Left colon (tissue), 1 donor: ENCODE measurements around the gene CCL17.

DNA sequence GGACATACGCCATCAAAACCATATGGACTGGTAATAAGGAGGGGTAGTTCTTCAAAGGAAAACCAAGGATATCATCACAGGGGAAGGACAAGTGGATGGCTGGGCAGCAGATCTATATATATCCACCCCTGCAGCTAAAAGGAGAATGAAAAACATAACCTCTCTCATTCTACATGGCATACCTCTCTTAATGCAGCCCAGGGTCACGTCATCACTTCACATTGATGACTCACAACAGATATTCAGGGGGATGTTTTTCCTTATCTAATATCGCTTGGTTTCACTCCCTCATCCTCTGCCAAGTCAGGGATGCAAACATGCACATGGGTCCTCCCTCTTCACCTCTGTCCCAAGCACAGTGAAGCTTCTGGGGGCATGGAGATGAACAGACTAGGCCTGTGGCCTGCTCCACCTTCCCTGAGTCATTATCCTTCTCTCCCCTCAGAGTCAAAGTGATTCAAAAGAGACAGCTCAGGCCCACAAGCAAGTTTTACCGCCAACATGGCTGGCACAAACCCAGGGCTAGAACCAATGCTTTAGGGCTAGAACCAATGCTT, 2.4 kb upstream of the MT2A start:
- PRO-cap, result no peak

GRCh38 chr16:56684197-56684930, 2.1 kb downstream of the MT1X start:
- PRO-cap, result no peak

DNA sequence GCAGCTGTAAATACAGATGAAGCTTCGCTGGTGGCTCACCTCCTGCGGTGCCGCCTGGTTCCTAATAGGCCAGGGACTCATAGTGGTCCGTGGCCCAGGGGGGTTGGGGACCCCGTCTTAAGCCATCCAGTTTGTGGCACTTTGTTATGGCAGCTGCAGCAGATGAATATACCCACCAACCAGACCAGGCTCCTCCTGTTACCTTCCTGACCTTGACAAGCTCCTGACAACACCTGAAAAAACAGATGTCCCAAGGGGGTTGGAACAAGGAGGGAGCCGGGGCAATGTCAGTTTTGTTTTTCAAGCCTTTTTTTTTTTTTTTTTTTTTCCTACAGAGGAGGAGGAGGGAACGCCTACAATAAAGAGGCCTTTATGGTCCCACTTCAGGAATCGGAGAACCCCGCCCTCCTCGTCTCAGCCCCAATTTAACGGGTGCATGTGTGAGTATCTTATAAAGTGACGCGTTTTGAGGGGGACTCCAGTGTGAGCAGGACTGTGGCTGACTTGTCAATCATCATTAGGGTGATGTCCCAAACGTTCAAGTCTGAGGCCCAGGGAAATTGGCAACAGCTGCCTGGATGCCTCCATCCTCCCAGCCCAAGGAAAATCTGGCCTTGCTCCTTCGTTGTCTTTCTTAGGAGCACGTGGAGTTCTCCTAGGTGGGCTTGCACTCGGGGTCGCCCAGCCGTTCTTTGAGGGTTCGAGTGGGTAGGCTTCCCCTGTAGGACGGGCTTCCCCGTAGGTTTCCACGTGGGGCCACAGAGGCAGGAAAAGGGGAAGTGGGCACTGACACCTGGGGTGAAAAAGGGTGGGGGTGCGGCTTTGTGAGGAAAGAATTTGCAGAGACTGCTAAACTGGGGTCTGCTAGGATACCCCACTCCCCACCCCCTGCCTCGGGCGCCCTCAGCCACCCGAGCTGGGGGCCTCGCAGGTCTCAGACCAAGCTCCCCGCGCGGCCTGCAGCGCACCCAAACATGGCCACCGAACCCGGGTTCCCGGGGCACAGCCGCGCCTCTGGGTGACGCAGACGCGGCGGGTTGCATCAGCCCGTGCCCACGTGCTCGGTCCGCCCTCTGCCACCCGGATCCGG, 668 bp upstream of the HERPUD1 start:
- PRO-cap, result bidirectional peak, plus-strand start at position 454 of the sequence, minus-strand start at position 208 of the sequence; bidirectional peak, plus-strand start at position 799 of the sequence, minus-strand start at position 694 of the sequence; bidirectional peak, plus-strand start outside the sequence, minus-strand start at position 1,016 of the sequence

DNA sequence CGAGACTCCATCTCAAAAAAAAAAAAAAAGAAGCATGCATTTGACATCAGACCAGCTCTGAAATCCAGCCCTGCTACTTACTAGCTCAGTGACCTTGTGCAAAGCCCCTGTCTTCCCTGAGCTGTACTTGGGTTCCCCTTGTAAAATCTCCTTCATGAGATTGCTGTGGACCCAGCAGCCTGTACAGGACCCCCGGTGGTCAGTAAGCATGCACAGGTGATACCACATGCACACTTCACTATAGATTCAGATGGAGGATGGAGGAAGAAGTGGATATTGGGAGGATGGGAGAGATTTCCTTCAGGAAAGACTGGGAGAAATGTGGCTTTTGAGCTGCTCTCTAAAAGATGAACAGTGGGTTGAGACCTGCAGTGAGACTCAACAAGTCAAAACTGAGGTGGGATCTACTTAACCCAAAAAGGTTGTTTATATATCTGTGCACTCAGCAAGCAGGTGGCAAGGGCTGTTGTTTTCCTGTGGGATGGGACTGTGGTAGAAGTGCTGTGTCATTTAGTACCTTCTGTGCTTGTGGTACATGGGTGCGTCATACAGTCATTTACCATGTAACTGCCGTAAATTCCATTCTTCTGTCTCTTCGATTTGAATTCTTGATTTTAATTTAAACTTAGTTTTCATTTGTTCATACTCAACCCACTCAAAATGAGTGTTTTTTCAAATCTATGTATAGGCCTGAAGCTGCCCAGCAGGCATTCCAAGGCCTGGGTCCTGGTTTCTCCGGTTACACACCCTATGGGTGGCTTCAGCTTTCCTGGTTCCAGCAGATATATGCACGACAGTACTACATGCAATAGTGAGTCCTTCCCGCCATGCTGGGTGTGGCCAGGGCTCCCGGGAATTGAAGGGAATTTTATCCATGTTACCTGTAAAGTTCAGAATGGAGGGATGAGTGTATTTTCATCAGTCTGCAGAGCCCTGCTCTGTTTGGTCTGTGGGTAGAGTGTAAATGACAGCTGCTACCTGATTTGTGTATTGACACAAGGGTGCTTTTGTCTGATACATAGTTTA, 6.9 kb downstream of the HERPUD1 start:
- PRO-cap, result unidirectional peak, plus-strand start at position 347 of the sequence

DNA sequence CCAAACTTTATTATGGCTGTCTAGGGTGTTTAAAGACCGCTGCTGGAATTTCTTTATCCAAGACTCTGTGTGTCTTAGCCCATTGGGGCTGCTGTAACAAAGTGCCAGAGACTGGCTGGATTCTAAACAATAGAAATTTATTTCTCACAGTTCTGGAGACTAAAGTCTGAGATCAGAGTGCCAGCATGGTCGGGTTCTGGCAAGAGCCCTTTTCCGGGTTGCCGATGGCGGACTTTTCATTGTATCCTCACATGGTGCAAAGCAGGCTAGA, 9.4 kb downstream of the NLRC5 start:
- PRO-cap, result no peak

DNA sequence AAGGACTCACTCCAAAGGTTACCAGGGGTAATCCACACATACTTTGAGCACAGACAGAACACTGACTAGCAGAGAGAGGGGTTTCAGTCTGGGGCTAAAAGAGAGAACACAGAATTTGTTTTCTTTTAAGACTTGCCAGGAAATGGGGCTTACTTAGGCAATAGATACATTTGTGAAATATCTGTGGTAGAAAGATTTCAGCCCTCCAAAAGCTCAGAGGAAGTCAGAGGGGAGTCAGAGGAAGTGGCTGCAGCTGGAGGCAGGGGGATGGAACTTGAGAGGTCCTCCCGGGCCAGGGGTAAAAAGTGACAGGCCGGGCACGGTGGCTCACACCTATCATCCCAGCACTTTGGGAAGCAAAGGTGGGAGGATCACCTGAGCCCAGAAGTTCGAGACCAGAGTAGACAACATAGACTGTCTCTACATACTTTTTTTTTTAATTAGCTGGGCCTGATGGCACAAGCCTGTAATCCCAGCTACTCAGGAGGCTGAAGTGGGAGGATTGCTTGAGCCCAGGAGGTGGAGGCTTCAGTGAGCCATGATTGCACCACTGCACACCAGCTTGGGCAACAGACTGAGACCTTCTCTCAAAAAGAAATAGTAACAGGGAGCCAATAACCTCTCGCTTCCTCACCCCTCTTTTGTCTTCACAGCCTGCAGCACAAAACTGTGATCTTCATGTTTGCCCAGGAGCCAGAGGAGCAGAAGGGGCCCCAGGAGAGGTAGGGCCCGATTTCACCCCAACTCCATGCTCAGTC, 50.0 kb downstream of the NLRC5 start:
- PRO-cap, result no peak

DNA sequence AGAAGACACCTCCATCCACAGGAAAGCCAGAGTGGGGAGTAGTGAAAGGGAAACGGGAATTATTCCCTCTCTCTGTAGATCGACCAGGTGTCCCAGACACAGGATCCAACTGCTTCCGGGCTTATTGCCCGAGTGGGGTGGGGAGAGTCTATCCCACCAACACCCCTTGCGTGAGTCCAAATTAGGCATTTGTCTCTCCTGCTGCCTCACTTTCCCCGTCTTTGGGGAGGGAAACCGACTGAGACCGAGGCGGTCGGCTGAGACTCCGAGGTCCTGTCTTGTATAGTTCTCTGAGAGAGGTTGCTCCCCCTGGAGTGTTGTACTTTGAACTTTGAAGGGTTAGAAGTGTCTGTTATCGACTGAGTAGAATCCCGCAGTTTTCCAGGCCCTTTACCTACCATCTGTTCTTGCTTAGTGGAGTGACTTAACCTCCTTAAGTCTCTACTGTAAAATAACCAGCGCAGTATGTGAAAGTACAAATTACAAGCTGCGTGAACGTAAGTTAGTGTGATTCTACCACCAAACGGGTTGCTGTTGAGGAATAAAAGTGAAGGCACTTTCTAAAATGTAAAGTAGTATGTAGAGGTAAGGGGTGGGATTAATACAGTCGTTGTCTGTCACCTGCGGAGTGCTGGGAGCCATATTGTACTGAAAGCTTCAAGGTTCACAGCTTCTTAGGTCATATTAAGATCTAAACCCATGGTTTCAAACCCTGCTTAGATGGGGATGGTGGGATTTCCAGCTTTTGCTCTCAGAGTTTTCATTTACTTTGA, 1.1 kb downstream of the RSPRY1 start:
- PRO-cap, result unidirectional peak, minus-strand start at position 43 of the sequence; unidirectional peak, minus-strand start at position 275 of the sequence; unidirectional peak, minus-strand start at position 630 of the sequence

DNA sequence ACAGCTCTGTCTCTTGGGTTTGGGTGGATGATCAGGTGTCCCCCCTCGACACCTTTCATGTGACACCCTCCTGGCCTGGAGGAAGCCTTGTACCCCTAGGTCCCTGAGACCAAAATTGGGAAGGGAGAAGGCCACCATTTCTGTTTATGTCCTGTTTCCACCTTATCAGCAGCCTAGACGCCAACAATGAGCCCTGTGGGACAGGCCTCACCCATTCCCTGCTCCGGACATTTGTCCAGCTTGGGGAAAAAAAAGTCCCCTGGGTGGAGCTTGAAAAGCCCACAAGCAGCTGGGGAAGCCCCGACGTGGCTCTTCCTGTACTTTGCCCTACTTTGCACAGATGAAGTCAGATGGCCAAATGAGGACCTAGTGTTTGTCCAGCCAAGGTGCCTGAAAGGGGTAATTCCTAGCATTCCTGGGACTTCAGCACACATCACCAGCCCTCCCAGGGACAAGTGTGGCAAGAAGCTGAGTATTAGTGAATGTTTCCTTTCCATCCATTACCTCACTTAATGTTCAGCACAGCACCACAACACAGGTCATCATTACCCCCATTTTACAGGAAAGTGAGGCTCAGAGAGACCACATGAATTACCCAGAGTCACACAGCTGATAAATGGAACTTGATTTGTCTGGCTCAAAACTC, 19.7 kb upstream of the PLLP start:
- PRO-cap, result no peak

DNA sequence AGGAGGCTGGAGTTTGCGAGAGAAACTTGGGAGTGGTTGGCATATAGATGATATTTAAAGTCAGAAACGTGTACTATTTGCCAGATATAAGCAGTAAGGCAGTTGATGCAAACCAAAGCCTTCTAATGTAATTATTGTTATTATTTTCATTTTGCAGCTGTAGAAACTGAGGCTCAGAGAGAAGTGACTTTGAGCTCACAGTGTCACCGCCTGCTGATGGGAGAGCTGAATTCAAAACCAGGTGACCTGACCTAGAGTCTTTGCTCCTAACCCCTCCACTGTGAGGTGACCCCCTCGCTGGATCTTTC, at the start of gene CCL17:
TSS of gene CCL17 (plus strand) at position 172 of the 308 bp plus-strand sequence.
- PRO-cap, result no peak

DNA sequence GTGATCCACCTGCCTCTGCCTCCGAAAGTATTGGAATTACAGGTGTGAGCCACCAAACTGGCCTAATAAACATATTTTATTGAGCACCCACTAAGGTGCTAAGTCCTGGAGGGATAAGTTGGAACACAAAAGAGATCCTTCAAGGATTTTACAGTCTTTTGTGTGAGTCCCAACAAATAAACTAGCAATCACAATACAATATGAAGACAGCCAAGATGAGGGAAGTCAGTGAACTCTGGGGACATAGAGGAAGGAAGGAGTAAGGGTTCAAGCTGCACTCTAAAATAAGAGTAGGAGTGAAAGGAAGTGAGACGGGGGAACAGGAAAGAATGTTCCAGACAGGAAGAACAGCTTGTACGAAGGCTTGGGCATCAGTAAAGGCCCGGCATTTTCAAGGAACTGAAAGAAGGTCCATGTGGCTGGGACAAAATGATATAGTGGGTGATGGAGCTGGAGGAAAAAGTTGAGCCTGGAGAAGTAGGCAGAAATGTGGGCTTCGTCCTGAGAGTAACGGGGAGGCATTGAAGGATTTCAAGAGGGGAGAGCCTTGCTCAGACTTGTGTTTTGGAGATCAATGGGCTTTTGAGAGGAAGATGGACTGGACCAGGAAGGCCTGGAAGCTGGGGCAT, 4.5 kb downstream of the CCL17 start:
- PRO-cap, result no peak

DNA sequence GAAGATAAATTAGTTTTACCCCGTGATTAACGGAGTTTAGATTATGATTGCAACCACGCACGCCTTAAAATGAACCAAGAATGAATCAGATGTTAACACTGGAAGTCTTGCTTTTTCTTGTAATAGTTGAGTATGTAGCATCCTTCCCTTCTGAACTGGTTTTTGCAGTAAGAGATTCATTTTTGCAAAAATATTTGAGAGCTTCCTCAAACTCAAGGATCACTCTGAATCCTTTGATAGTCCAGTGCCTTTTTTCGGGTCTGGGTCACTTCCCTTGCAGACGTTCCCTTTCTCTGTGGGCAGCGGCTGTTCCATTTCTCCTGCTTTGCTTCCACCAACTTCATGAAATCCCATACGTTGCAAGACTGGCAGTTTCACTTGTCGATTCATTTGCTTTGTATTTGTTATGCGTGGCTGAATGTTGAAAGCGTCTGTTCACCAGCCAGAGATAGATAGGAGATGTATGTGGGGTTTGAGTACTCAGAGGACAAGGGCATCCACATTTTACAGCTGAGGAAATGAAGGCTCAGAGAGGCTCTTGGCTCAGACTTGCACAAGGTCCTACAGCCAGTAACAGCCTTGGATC, 1.1 kb upstream of the CCDC102A start:
- PRO-cap, result no peak

GRCh38 chr16:57544118-57544926, 1.9 kb downstream of the ADGRG5 start:
- PRO-cap, result no peak

DNA sequence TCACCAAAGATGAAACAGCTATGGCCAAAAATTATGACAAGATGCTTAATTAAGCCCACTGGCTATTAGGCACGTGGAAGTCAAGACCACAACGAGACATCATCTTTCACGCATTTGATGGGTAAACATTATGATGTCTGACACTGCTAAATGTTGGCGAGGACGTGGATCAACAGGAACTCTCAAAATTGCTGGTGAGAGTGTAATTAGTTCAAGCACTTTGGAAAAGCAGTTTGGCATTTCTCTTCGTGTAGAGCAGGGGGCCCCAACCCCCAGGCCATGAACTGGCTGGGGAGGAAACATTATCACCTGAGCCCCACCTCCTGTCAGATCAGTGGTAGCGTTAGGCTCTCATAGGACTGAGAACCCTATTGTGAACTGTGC, 39.6 kb upstream of the ADGRG1 start:
- PRO-cap, result no peak

GRCh38 chr16:57606736-57607542, 21.5 kb upstream of the ADGRG1 start:
- PRO-cap, result no peak

DNA sequence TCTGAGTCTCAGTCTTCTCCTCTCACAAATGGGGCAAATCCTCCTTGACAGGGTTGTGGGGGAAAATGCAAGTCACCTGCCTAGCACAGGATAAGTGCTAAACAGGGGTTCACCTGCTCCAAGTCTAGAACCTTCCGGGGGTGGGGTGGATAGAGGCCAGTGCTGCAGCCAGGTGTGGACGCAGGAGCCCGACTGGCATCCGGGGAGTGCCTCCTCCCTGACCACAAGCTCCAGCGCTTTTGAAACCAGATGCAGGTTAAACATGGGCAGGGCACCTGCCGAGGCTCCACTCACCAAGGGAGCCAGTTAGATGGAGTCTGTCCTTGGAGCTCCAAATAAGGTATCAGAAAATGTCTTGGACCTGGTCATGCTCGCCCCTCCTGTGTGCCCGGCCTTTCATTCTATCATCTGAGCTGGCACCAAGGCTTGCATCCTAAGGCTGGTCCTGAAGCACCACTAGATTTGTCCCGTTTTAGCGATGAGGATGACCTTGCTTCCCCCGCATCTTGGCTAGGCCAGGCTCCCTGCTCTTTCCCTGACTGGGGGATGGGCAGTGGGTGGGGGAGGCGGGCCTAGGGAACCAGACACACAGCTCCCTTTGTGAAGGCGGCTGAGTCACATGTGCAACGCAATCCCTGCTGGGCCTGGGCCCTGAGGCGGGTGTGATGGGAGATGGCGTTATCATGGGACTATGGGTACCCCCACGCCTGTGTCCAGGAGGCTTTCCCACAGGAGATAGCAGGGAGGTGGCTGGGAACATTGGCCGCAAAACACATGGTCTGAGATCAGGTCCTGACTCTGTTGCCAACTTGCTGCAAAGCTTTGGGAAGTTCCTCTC, 5.1 kb upstream of the ADGRG1 start:
- PRO-cap, result bidirectional peak, plus-strand start at position 248 of the sequence, minus-strand start at position 194 of the sequence

DNA sequence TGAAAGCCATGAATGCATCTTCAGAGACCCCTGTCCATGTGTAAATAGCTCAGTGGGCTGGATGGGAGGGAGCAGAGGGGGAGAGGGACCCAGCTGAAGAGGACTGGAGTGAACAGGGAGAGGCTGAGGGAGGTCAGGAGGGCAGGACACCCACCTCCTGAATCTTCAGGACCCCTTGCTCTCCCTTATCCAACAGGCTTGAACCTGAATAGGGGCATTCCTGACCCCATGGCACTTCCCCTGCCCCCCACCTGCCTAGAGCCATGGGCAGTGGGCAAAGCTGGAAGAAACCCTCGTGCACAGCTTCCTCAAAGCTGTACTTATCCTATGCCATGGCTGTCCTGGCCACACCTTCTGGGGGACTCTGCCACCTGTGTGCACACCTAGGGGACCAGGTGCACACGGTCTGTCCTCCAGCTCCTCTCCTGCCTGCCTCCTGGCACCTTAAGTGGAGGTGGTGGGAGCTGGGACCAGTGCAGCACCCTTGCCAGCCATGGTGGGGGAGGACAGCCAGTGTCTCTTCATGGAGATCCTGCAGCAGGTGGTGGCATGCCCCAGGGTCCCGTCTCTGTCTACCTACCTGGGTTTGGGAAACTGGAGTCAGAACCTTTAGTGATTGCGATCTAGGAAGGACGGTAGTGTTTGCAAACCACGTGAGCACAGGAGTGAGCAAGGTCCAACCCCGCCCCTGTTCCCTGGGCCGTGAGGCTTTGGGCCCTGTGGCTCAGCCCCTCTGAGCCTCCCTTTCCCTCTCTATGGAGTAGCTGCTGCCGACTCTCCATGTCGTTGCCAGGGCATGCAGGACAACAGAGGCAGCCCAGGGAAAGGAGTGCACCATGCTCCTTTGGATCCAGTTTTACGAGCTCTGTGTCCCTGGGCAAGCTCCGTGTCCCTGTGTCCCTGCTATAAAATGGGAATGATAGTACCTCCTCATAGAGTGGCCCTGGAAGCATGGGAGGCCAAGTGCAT, 6.8 kb downstream of the ADGRG1 start:
- PRO-cap, result bidirectional peak, plus-strand start at position 361 of the sequence, minus-strand start at position 295 of the sequence; bidirectional peak, plus-strand start at position 756 of the sequence, minus-strand start at position 574 of the sequence

GRCh38 chr16:57647093-57647642, 18.7 kb downstream of the ADGRG1 start:
- PRO-cap, result no peak

GRCh38 chr16:57689462-57690360, 4.9 kb upstream of the DRC7 start:
- PRO-cap, result no peak

DNA sequence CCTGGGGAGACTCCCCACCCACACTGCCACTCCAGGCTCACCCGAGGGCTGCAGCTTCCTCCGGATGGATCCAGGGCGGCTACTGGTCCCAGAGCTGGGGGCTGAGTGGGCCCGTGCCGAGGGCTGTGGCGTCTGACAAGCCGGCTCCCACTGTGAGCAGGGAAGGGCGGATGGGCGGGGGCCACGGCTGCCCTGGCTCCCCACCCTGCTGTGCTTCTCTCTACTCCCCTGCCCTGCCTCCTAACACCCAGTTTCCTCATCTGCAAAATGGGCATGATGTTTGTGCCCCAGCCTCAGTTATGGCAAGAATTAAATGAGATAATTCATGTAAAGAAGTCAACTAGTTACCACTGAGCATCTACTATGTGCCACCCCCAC, 24.1 kb downstream of the KATNB1 start:
- PRO-cap, result no peak

GRCh38 chr16:57891928-57892275, 79.0 kb downstream of the CNGB1 start:
- PRO-cap, result no peak